Endometrial microvascular endothelial cells (primary cell): ENCODE results near the genes IGLON5, C19orf84, FPR3 and ZNF615.

GRCh38 chr19:51181846-51182446 lies 39.8 kb downstream of the SIGLEC7 start:
- RAMPAGE, long total RNA, result no peak

DNA sequence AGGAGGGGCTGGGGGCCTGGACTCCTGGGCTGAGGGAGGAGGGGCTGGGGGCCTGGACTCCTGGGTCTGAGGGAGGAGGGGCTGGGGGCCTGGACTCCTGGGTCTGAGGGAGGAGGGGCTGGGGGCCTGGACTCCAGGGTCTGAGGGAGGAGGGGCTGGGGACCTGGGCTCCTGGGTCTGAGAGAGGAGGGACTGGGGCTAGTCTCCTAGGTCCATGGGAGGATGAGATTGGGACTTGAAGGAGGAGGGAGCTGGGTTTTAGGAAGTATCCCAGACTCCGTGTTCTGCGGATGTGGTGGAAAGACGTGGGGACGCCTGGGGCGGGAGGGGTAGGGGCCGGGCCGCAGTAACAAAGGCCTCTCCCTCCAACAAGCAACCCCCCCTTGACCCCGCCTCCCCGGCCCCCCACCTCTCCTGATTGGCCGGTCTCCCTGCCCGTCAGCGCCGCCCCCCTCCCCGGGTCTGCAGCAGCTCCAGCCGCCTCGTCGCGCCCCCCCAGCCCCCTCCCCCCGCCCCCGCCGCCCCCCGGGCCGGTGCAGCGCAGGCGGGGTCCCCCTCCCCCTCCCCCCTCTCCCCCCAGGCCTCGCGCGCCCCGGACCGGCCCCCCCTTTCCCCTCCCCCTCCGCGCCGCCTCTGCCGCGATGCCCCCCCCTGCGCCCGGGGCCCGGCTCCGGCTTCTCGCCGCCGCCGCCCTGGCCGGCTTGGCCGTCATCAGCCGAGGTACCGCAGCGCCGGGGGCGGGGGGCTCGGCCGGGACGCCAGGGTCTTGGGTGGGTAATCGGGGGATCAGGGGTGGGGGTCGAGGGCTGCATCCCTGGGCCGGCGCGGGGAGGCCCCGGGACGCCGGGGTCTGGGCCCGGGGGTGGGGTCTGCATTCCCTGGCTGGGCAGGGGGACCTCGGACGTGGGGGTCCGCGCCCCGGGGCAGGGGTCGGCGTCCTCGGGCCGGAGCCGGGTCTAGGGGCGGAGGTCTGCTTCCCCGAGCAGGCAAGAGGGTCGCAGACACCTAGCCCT lies at the start of gene IGLON5:
TSS of gene IGLON5 (plus strand) at position 438 of the 1,013 bp plus-strand sequence.
- RAMPAGE, long total RNA, result no peak

DNA sequence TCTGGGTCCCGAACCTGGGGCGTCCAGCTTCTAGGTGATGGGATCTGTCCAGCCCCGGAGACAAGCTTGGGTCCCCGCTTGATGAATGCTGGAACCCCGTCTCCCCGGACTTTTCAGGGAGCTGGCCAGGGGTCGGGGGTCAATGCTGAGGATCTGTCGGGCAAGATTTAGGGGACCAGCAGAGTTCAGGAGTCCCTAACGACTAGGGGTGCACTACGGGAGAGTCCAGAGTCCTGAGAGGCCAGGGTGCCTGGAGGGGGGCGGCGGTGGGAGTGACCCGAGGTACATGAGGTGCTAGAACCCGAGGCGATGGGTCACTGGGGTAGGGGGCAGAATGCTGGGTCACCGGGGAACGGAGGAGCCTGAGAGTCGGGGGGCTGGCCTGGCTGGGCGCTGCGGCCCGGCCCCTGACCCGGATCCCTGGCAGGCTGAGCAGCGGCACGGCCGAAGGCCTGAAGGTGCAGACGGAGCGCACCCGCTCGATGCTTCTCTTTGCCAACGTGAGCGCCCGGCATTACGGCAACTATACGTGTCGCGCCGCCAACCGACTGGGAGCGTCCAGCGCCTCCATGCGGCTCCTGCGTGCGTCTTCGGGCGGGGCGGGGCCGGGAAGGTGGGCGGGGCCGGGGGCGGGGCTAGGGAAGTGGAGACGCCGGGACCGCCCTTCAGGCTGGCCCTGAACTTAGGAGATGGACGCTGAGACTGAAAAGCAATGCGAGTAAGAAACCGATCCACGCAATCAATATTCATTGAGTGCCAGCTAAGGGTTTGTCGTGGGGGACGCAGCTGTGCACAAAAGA lies 14.4 kb downstream of the VSIG10L start:
- RAMPAGE, long total RNA, result no peak

- RAMPAGE, long total RNA, result no peak
Observed at GRCh38 chr19:51390394-51391106, at the start of gene C19orf84. C19orf84 (minus strand) TSS chr19:51390591.

DNA sequence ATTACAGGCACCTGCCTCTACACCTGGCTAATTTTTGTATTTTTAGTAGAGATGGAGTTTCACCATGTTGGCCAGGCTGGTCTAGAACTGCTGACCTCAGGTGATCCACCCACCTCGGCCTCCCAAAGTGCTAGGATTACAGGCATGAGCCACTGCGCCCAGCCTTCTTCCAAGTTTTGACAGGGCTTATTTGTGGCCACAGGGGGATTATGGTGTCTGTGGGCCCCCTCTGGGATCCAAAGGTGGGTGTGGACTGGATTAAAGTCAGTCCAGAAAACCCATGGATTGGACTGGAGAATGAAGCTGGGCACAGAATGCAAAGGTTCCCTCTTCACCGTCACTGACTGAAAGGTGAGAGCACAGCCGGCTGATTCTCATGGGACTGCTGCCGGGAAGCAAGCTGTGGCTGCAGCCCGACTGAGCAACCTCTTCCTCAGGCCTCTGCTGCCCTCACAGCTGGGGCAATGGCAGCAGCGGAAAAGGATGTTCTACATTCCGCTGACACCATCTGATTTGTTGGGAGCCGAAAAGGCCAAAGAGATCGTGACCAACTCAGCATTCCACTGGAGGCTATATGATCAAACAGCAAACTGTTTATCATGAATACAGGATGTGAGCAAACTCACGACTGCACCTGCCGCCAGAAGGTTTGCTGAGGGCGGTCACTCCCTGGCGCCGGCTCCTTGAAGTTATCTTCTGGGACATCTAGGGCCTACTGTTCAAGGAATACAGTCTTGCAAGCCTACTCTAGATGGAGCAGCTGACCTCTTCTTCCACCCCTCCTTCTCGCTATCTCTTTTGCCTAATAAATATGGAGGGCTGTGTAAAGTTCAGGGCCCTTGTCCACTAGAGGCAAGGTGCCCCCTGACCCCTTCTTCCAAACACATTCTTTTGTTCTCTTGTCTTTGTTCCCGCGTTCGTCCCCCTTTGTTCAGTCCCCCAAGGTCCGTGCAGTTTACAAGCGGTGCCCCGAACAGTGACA lies 19.4 kb upstream of the SIGLEC6 start:
- RAMPAGE, long total RNA, result no peak

DNA sequence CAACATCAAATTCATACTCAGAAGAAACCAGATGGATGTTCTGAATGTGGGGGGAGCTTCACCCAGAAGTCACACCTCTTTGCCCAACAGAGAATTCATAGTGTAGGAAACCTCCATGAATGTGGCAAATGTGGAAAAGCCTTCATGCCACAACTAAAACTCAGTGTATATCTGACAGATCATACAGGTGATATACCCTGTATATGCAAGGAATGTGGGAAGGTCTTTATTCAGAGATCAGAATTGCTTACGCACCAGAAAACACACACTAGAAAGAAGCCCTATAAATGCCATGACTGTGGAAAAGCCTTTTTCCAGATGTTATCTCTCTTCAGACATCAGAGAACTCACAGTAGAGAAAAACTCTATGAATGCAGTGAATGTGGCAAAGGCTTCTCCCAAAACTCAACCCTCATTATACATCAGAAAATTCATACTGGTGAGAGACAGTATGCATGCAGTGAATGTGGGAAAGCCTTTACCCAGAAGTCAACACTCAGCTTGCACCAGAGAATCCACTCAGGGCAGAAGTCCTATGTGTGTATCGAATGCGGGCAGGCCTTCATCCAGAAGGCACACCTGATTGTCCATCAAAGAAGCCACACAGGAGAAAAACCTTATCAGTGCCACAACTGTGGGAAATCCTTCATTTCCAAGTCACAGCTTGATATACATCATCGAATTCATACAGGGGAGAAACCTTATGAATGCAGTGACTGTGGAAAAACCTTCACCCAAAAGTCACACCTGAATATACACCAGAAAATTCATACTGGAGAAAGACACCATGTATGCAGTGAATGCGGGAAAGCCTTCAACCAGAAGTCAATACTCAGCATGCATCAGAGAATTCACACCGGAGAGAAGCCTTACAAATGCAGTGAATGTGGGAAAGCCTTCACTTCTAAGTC lies 16.3 kb downstream of the ZNF175 start:
- RAMPAGE, long total RNA, result no peak

GRCh38 chr19:51695555-51696556 lies 2.7 kb downstream of the SPACA6 start:
- RAMPAGE, long total RNA, result no peak

- RAMPAGE, long total RNA, result no peak
Observed at GRCh38 chr19:51702881-51703566, 9.9 kb downstream of the SPACA6 start.

- RAMPAGE, long total RNA, result no peak
Observed at GRCh38 chr19:51750537-51751493, 863 bp downstream of the FPR1 start.

DNA sequence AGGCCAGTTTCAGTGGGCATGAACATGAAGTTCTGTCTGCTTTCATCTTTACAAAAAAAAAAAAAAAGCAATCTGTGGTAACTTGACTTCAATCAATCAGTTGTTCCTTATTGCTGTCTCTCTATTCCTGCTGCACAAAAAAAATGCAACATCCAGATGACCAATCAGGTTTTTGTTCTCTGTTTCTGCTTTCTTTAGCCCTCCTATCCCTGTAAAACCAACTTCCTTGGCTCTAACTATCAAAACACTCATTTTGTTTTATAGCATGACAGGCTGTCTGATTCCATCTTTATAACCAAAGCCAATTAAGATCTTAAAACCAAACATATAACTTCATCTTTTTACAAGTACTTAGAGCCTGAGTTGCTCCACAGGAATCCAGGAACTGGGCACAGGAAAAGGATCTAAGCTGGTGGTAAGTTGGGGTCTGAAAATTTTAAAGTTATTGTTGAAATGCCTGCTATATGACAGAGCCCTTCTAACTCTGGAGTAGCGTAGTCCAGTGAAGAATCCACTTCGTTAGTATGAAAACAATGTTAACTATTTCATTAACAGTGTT lies at the start of gene FPR3:
TSS of gene FPR3 (plus strand) at position 241 of the 559 bp plus-strand sequence.
- RAMPAGE, long total RNA, result no peak

DNA sequence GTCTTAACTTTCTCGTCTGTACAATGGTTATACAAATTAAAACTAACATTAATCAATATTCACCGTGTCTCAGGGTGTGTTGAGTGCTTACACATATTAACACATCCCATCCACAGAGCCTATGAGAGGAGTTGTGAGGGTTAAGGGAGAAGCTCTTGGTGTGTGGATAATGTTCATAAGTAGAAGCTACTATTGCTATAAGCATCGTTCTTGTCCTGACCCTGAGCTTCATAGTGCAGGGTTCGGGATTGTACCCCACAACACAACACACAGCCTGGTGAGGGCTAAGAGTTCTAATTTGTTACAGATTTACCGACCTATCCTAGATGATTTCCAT lies 2.5 kb downstream of the FPR3 start:
- RAMPAGE, long total RNA, result no peak

DNA sequence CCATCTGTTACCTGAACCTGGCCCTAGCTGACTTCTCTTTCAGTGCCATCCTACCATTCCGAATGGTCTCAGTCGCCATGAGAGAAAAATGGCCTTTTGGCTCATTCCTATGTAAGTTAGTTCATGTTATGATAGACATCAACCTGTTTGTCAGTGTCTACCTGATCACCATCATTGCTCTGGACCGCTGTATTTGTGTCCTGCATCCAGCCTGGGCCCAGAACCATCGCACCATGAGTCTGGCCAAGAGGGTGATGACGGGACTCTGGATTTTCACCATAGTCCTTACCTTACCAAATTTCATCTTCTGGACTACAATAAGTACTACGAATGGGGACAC lies 28.9 kb downstream of the FPR3 start:
- RAMPAGE, long total RNA, result no peak

GRCh38 chr19:51927622-51927861 lies 270 bp downstream of the ZNF613 start:
- RAMPAGE, long total RNA, result no peak

DNA sequence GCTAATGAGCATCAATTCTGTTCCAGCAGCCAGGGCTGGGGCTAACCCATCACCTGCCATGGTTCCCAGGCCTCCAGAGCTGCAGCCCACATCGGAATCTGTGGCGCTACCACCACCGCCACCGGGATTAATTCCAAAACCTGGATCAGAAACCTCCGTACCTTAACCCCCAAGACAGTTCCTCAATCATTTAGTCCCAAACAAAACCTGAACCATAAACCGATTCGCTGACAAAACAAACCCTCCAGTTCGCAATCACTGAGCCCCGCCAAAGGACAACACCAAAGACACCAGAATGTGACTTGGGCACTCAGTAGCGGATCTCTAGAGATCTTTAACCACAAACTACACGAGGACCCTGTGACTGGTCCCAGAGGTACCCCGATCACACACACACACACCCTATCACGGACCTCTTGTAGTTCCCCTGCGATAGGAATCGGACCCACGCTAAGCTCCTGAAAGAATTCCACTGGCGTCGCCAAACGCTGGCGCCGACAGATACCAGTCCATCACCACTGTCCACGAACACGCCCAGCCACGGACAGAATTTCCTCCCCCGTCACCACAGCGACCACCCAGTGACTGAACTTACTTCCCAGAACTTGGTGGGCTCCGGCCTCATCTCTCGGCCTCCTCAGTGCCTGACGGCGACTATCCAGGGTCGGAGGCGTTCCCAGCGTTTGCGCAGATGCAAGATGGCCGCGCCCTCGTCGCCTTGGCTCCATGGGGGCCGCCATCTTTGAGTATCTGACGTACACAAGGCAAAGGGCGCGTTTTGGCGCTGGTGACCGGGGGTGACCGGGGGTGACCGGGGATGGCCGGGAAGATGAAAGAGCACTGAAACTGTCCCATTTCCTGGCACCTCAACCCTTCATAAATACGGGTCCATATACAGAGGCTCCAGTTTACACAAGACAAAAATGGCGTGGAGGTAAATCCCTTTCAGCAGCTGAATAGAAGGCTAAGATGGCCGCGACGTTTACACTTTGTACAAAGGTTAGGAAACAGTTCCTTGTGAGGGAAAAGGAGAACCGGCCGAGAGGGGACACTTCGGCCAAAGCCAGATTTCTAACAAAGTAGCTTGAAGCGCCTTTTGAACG lies at the start of gene ZNF615:
TSS of gene ZNF615 (minus strand) at position 666 of the 1,103 bp plus-strand sequence.
- RAMPAGE, long total RNA, result start-site peak on the minus strand centred at position 659 of the sequence, 40 bp wide, 16 and 22 reads in 2 replicates

DNA sequence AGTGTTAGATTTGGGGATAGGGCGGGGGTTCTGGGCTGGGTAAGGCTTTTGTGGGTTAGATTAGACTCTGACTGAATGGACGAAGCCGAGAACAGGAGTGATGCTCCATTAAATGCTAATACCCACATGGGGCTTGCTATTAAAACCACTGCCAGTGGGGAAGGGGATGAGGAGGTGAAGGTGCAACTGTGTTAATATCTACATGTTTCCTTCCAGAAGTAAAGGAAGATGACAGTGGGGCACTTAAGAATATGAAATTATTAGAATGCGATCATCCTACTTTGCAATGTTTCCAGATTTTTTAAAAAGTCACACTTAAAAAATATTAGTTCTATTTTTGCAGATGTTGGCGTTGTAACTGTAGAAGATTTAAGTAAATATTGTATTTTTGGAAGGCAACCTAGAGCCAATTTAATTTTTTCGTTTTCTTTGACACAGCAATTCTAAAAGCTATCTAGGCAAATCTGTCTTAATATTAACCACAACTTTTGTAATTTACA lies 688 bp upstream of the ZNF614 start:
- RAMPAGE, long total RNA, result no peak

GRCh38 chr19:52049546-52049955 lies 913 bp upstream of the ZNF432 start:
- RAMPAGE, long total RNA, result no peak

- RAMPAGE, long total RNA, result no peak
Observed at GRCh38 chr19:52223946-52224355, 34.1 kb downstream of the PPP2R1A start.

- RAMPAGE, long total RNA, result no peak
Observed at GRCh38 chr19:52620663-52621196, 50.6 kb downstream of the ZNF701 start.

GRCh38 chr19:52645001-52645319 lies 45.3 kb downstream of the ENSG00000269825 start:
- RAMPAGE, long total RNA, result no peak

DNA sequence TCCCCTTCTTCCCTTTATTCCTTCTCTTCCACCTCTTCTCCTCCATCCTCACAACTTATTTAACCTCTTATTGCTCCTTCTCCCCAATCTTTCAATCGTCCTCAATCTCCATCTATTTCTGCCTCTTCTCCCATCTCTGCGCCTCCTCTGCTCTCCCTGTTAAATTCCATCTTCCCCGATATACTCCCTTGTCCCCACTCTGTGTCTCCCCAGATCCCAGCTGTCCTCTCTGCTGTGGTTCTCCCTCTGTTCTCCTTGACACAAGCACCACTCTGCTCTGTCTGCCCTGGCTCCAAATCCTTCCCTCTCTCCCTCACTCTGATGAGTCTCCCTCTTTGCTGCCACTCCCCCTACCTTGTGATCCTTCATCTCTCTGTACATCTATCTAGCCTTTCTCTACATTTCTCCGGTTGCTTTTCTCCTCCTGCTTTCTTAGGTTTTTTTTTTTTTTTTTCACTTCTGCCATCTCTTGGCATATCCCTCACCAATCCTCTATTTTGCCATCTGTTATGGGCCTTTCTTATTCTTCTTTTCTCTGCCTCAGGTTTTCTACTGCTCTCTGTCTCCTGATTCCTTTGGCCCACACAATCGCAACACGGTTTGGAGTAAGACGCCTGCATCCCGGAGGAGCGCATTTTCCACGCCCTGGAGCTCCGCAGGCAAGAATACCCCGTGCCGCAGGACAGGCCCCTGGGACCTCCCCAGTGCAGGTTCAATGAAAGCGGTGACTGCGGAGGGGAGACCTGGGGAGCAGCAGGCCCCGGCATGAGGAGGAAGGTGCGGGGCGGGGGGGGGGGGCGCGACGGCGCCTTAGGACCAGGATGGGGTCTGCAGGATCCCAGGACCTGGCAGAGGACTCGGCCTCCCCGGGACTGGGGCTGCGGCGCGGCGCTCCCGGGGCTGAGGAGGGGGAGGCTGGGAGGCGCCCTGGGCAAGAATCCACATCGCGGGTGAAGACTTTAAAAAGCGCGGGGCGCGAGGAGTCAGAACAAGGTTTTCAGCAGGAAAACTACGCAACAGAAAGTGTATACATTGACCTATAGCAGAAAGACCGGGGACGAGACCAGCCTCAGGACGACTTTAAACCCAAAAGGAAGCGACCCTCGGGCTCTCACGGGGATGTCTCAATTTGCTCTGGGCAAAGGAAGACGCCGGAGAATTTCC lies 711 bp downstream of the ZNF611 start:
- RAMPAGE, long total RNA, result no peak